Umbilical cord (tissue), 2 donors: ENCODE measurements around the genes PGLYRP2 and FAM32A.

GRCh38 chr19:15306350-15306996 lies 25.9 kb downstream of the BRD4 start:
- RAMPAGE, long total RNA = no peak

DNA sequence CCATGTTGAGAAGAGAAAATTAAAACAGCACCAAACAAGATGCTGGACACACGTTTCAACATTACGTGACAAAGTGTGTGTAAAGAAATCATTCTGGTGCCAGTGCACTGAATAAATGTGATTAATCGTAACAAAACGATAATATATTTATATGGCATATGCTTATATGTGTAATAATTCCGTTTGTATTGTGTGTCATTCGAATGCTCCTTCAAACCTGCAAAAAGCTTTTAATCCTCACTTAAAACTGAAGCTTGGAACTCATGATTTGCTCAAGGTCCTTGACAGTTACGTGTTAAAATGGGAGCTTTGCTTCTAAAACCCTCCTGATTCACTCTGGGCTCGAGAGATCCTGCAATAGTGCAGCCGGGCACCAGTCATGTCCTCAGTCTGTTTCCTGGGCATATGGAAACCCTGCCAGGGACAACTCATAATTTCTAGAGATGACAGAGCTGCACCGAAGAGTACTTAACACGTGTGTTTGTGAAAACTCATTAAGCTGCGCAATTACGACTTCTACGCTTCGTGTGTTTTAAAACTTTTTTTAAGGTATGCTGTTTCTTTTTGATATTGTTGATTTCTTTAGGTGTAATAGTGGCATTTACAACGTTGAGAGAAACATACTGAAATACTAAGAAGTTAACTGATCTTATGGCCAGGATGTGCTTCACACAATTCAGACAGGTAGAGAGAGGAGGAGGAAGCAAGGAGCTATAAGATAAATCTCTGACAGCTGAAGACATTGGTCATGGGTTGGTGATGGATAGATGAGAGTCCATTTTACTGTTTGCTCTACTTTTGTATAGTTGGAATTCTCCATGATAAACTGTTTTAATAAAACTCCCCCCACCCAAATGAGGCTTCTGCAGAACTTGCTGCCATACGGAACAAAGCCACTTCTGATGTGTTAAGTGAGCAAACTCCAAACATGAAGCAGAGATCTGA lies 936 bp upstream of the AKAP8L start:
- RAMPAGE, long total RNA = no peak

DNA sequence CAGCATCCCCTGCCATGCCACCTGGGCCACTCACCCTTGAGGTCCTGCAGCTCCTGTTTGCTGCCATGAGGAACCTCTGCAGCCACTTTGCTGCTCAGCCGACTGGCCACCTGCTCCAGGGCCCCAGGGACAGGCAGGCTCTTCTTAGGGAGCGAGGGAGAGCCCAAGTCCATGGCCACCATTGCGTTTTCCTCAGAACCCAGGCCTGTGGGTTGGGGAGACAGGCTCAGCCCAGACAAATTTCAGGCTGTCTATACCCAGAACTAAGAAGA lies 12.1 kb upstream of the AKAP8L start:
- RAMPAGE, long total RNA = no peak

GRCh38 chr19:15479298-15480070 lies at the start of gene PGLYRP2:
Gene PGLYRP2 (minus strand): TSS chr19:15479501.
- RAMPAGE, long total RNA = no peak

- RAMPAGE, long total RNA = no peak
These were observed 846 bp downstream of the CYP4F22 start for GRCh38 chr19:15509120-15509622.

DNA sequence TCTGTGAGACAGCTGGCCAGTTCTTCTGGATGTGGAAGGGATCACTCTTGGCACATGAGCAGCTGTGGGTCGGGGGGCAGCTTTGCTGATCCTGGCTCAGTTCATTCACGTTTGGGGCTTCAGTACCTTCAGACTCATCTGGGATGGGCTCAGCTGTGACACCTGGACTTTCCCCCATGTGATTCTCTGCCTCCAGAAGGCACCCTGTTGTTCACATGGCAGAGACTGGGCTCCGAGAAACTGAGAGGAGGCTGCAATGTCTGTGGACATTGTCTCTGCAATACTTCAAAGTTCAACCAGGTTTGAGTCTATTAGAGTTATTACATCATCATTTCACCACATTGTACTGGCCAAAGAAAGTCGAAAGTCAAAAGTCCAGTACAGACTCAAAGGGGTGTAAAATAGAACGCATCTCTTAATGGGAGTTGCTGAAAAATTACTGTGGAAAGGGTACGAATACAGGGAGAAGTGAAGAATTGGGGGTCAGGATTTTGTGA lies 8.0 kb downstream of the CYP4F12 start:
- RAMPAGE, long total RNA = no peak

- RAMPAGE, long total RNA = no peak
These were observed 15.2 kb upstream of the OR10H1 start for GRCh38 chr19:15830385-15831272.

- RAMPAGE, long total RNA = no peak
These were observed 417 bp upstream of the TPM4 start for GRCh38 chr19:16075744-16076412.

GRCh38 chr19:16083433-16083877 lies 7.2 kb downstream of the TPM4 start:
- RAMPAGE, long total RNA = no peak

- RAMPAGE, long total RNA = no peak
These were observed 12.4 kb downstream of the TPM4 start for GRCh38 chr19:16088514-16089367.

- RAMPAGE, long total RNA = no peak
These were observed 8.7 kb upstream of the RAB8A start for GRCh38 chr19:16102997-16103400.

- RAMPAGE, long total RNA = start-site peak on the plus strand at chr19:16185410-16185433, 526 and 154 reads in 2 replicates
These were observed at the start of gene FAM32A for GRCh38 chr19:16184909-16185651. Gene FAM32A (plus strand): TSS chr19:16185410.

GRCh38 chr19:16206201-16207426 lies 8.9 kb downstream of the AP1M1 start:
- RAMPAGE, long total RNA = no peak

DNA sequence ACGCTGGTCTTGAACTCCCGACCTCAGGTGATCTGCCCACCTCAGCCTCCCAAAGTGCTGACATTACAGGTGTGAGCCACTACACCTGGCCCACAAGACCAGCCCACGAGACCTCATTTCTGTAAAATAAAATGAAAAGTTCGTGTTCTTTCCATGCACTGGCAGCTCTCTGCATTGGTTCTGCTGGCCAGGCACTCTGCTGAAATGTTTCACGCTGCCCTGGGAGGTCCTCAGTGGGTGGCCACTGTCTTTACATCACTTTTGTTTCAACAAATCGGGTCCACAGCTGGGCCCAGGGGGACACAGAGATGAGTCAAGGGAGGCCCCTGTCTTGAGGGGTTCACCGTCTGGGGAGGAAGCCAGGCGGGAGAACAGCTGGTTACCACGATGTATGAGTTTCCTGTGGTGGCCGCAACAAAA lies 5.3 kb upstream of the KLF2 start:
- RAMPAGE, long total RNA = no peak

GRCh38 chr19:16331140-16331566 lies 6.5 kb downstream of the KLF2 start:
- RAMPAGE, long total RNA = no peak

DNA sequence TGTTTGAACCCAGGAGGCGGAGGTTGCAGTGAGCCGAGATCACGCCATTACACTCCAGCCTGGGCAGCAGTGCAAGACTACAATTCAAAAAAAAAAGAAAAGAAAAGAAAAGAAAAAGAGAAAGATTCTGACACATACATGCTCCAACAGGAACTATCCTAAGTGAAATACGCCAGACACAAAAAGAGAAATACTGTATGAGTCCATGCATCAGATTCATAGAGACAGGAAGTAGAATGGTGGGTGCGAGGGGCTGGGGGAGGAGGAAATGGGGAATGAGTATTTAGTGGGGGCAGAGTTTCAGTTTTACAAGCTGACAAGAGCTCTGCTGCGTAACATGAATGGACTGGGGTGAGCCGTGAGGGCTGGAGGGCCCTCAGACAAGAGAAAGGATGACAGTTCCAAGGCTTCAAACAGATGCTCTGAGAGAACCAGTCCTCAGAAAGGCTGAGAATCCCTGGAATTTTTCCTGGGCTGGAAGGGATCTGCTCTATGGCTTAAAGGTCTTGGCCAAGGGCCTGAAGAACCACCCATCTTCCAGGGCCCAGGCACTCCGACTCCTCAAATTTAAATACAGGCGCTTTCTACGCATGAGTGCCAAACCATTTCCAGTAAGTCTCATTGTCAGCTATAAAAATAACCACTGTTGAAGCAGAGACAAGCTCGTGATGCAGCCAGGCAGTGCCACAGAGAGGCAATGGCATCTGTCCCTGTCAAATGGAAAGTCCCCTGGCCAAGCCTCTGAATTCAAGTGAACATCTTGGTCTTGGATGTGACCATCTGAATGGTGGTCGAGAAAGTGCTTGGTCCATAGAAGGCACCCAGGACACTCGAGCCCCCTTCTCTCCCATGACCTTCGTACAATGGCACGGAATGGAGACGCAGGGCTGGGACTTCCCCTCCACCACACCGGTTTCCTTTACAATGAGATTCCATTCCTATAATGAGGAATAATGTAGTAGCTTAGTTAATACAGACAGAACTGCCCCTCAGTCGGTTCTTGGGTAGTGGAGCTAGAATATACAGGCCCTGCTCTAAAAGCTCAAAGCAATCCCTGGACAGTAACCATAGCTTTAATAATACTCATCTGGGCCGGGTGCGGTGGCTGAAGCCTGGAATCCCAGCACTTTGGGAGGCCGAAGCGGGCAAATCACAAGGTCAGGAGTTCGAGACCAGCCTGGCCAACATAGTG lies 17.6 kb downstream of the KLF2 start:
- RAMPAGE, long total RNA = no peak

DNA sequence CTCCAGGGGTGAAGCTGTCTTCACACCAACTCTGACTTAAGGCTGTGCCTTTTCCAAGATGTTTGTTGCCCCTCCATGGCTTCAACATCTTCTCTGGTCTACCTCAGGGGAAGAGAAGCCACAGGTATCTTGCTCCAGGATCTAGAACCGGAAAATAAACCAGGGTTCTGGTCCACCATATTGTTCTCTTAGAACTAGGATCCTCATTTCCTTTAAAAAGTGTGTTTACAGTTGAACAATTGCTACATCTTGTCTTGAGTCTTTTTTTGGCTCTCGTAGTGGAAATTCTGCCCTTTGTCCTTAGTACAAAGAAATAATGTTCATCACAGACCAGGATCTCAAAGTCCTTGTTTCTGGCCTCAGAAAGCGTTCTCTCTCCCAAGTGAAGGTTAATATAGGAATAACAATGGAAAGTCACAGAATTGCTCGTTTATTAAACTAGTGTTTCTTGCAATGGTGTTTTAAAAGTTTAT lies 20.8 kb downstream of the KLF2 start:
- RAMPAGE, long total RNA = no peak

- RAMPAGE, long total RNA = no peak
These were observed 26.4 kb downstream of the KLF2 start for GRCh38 chr19:16351012-16351499.

DNA sequence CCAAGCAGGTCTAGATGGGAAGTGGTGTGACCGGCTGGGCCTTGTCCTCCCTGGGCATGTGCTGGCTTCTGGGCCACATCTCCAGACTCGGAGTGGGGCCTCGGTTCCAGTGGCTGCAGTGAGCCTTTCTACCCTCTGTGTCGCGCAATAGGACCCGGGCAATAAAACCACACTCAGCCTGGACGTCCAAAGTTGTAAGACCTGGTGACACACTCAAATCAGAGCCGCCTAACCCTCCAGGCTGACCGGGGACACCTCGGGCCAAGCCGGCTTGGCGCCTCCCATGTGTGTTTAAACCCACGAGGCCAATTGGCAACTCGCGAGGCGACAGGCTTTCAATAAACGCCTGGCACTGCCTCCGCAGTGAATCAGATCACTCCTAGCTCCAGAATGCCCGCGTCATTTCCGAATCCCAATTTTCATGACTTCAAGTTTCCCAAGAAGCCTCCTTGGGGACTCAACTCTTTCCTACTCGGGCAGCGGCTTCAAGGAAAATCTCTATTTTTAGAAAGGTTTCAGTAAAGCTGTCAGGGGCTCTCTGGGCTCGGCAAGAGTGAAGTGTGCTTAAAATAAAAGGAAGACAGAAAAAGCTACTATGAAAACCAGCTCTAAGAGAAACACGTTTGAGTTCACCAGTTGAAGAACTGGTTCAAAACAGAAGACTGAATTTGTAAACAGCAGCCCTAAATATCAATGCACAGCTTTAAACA lies 57.4 kb downstream of the KLF2 start:
- RAMPAGE, long total RNA = no peak

DNA sequence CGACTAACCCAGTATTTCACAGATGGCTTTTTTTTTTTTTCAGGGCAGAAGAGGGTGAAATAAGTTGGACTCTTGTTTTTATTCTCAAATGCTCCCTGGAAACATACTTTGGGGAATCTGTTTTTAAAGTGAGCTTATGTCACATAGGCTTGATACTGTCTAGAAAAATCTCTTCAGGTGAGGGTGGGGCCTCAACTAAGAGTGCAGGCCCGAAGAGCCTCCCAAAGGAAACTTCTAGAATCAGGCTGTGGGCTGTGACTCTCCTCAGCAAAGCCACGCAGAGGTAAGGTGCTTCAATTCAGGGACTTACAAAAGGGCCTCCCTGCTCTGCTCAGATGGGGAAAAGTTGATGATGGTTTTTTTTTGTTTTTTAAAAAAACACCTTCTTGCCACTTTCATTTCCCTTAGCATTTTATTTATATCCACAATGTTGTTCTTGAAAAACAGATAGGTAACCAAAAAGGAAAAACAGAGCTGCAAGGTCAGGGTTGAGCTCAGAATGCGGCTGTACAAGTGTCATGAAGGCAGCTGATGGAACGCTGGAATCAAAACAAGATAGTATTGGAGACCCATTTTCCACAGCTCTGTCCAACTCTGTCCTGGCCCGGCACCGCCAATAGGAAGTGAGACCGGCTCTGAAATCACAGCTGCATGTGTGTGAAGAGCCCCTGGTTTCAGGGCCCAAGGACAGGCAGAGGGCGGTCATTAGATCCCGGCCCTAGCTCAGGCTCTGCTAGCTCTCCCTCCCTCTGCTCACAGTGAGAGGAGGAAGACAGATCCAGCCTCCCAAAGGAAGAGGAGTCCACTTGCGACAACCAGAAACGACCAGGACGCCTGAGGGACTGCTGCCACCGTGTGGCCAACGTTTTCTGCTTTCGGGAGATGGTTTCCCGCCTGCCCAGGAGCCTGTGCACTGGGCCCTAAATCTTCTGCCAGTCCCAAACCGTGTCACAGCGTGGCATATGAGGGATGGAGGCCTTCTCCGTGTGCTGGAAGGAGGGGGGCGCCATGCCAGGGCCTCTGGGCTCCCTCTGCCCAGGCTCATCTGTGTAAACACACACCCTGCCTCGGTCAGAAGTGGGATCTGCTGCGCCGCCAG lies 58.3 kb downstream of the KLF2 start:
- RAMPAGE, long total RNA = no peak